Epidermal melanocyte (primary cell): ENCODE data around the gene PTPN1.

DNA sequence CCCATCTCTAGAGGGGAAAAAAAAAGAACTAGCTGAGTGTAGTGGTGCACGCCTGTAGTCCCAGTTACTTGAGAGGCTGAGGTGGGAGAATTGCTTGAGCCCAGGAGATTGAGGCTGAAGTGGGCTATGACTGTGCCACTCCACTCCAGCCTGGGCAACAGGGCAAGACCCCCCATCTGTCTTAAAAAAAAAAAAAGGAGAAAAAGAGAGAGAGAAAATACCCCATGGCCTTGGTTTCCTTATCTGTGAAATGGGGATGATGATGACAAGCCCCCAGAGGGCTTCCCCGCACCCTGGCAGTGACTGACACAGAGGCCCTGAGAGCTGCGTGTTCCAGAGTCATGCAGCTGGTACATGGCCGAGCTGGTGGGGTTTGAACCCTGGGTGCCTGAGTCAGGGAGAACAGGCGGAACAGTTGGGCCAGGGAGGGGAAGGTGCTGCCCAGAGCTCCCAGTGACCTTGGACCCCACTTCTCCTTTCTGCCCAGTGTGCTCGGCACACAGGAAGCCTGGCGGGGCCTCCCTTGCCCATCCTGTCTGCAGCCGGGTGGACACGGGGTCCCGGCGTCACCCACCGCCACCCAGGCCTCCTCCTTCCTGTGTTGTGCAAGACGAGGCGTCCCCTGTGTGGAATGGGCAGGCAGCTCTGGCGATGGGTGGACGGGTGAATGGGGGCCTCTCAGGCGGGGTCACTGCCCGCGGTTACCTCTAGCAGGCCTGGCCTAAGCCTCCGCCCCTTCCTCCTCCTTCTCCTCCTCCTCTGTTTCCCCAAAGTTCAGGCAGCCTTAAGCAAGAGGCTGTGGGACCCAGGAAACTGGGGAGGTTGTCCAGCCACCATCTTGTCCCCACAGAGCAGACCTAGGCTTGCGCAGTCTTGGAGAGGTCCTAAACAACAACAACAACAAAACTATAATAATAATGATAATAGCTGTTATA, 84.2 kb downstream of the CEBPB start:
- RRBS: no CpG with 5 or more reads among the region's 21 CpGs

- RRBS: 26% methylated on average over 3 of the region's 15 CpGs
Measured at GRCh38 chr20:50305252-50305815, 114.7 kb downstream of the CEBPB start.

- RRBS: no CpG with 5 or more reads among the region's 5 CpGs
Measured at GRCh38 chr20:50336584-50337004, 146.0 kb downstream of the CEBPB start.

DNA sequence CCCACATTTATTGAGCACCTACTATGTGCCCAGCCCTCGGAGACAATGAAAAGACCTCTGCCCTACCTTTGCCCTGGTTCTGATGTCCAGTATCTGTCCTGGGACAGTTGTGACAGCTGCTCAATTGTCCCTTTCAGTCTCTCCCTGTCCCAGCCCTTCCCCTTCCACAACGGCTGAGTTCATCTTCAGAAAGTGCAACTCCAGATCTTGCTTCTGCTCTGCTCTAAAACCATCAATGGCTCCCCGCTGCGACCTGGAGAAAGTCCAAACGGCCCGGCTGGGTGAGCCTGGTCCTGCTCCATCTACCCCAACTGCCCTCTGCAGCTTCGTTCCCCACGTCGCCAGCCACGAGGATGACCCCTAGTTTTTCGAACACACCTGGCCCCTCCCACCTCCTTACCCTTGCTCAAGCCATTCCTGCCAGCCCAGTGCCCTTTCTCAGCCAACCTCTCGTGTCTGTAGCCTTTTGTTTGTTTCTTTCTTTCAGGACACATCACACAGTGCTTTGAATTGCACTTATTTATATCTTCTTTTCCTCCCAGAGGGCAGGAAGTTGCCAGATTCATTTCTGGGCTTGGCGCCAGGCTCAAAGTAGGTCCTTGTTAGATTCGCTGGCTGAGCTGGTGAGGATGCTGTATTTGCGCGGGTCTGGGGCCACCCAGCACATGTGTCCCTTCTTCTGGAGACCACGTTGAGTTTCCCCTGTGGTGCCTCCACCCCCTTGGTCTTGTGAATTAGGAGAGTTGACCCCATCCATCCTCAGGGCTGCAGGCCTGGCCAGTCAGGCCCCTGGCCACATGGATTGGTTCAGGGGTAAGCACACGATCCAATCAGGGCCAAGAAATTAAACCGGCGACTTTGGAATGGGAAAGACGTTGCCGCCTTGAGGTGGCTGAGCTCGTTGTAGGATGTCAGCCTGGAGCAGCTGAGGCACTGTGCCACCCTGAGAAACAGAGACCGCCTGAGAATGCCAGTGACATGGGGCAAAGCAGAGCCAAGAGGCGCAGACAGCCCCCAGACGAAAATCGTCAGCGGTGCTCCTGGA, 155.9 kb downstream of the CEBPB start:
- RRBS: no CpG with 5 or more reads among the region's 28 CpGs

GRCh38 chr20:50347630-50348283, 157.1 kb downstream of the CEBPB start:
- RRBS: no CpG with 5 or more reads among the region's 13 CpGs

DNA sequence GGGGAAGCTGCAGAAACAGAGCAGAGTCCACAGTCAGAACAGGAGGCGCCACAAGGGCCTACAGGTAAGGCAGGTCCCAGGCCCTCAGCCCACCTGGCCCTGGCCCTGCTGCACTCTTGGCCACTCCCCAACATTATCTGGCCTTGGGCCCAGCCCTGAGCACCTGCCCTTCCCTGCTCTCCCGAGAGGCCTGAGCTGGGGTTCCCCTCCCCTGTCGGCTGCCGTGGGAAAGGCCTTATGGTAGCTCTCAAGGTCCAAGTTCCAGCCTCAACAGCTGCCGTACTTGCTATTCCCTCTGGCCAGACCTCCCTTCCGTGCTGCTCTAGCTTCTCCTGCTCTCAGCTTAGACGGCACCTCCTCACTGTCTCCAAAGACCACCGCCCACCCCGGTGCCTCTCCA, 140.6 kb upstream of the PTPN1 start:
- RRBS: no CpG with 5 or more reads among the region's 9 CpGs

DNA sequence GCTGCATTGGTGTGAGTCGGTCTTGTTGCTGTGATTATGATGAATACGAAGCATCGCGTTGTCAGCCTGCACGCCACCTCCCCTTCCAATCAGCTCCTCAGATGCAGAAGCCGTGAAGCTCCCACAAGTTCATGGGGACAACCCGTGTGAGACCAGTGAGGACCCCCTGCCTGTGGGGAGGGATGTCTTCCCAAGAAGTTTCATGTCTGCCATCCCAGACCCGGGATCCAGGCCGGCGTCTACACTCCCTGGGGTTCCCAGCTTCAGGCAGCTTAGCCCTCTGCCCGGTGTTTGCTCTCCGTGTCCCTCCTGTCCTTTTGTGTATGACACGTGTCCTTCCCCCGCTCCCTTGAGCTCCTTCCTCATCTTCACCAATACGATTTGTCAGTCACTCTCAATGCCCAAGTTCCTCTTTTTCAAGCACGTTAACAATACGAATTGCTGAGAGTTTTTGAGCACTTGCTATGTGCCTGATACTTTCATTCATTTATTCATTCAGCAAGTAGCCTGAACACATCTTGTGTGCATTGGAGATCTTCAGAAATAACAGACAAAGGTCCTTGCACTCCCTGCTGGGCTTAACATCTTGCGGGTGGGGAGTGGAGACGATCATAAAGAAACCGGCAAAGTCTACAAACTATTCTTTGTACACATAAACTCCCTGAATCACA, 115.6 kb upstream of the PTPN1 start:
- RRBS: 88% methylated on average over 3 of the region's 20 CpGs

GRCh38 chr20:50397969-50399109, 111.8 kb upstream of the PTPN1 start:
- RRBS: no CpG with 5 or more reads among the region's 32 CpGs

GRCh38 chr20:50426726-50427636, 83.2 kb upstream of the PTPN1 start:
- RRBS: no CpG with 5 or more reads among the region's 7 CpGs

DNA sequence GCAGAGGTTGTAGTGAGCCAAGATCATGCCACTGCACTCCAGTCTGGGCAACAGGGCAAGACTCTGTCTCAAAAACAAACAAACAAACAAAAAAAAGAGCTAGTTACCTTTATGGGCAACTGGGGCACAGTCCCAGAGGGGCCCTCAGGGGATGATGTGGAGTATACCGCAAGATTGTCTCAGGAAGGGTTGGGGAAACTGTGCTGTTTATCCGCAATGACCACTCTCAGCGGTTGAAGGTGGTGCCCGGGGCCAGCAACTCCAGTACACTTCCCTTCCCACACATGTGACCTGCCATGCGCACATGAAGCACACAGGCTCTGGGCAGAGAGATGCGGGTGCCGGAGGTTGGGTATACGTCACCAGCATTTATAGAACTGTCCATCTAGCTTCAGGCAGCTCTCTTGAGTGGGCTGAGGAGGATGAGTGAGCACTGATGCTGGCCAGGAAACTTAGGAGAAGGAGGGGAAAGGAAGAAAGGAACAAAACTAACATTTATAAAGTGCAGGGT, 26.8 kb upstream of the PTPN1 start:
- RRBS: 12% methylated on average over 3 of the region's 8 CpGs

- RRBS: 3% methylated on average over 18 of the region's 58 CpGs
Measured at GRCh38 chr20:50510319-50511132, at the start of gene PTPN1. Gene PTPN1 (plus strand): TSS chr20:50510383.

GRCh38 chr20:50521282-50521790, 11.2 kb downstream of the PTPN1 start:
- RRBS: no CpG with 5 or more reads among the region's 2 CpGs

- RRBS: no CpG with 5 or more reads among the region's 21 CpGs
Measured at GRCh38 chr20:50561166-50562109, 51.3 kb downstream of the PTPN1 start.

DNA sequence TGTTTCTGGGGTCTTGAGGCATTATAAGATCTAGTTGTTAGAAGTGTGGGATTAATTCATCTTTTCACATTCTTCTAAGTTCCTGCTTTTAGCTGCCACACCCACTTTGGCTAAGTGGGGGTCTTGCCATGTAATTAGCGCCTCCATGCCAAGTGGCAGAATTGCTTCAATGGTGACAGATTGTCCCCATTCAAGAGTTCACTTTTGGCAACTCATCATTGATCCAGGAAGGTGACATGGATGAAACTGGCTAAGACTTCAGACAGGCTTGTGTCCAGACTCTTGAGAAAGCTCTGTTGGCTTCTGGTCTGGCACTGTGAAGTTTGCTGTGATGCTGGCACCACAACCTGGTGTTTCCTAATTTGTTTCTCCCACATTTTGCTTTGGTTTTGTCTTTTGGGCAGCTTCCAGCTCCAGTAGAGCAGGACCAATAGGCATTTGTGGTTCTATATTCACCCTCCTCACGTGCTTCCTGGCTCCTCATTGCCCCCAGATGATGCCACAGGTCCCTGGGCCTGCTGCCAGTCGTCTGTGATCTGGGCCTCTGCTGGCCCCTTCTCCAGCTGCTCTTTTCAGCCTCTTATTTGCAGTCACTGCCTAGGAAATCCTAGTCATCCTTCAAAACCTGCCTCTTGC, 62.6 kb downstream of the PTPN1 start:
- RRBS: no CpG with 5 or more reads among the region's 3 CpGs

- RRBS: no CpG with 5 or more reads among the region's 6 CpGs
Measured at GRCh38 chr20:50593486-50593874, 83.3 kb downstream of the PTPN1 start.

DNA sequence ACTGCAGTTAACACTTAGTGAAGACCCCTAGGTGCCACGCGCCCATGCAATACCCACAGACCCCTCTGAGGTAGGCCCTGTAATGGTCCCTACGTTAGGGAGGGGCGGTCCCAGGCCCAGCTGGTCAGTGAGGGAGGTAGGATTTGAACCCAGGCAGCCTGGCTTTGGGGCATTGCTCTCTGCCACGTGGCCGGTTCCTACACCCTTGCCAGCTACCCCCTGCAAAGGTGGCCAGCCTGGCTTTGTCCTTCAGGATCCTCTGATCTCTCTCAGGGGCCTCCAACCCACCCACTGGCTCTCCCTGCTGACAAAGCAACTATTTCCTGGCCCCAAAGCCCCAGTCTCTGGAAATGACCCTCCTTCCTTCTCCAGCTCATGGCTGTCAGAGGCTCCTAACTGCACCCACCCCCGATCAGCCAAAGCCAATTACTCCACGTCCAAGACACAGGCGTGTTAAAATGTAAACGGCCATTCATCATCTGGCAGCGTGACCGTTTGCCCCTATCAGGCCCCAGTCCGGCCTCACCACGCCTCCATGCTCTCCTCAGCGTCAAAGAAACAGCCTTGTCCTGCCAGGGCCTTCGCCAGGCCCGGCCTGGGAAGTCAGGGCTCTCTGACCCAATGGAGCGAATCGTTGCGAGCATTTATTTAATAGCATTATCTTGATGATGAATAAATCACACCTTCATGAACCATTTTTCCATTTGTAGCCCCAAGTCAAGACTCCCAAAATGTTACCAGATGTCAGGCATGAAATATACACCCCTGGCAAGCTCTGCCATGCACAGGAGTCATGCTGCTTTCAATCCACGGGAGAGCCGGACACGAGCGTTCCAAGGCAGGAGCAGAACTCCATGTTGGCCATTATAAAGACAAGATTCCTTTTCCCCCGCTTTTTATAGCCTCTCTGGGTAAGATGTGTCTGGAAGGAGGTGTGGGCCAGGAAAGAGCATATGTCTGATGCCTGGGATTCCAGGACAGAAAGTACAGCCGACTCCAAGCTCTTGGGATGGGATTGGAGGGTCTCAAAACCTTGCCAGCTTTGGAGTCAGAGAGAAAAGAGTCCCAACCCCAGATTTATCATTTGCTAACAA, 17.8 kb downstream of the RIPOR3 start:
- RRBS: 60% methylated on average over 2 of the region's 26 CpGs

- RRBS: no CpG with 5 or more reads among the region's 8 CpGs
Measured at GRCh38 chr20:50727844-50728540, 3.4 kb upstream of the PARD6B start.

- RRBS: no CpG with 5 or more reads among the region's 3 CpGs
Measured at GRCh38 chr20:50756265-50756732, 24.9 kb downstream of the PARD6B start.

DNA sequence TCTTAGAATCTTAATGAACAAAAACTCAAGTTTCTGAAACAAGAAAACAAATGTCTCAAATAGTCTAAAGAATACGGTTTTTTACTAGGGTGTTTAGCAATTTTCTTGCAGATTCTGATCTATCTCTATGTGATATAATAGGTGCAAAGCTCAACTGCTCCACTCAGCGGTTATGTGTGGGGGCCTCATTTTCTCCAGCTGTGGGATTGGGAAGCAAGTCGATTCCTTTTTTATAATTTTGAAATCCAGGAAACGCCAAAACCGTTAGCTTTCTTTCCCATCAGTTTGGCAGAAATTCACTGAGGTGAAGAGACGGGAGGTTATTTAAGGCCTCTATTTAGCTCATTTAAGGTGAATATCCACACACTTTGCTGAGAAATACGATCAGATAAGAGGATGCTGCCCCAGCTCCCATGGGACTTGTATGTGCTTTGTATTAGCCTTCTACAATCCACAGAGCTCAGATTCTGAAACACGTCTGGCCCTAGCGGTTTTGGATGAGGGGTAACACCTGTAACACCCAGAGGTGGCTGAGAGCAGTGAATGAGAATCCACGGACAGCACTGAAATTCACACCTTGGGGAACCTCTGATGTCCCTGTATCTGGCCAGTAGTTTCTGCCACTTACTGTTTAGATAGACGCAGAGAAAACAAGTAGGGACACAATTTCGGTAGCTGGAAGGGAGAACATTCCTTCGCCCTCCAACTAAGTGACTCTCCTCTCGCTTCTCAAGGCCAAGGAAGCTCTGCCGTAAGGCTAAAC, 6.6 kb upstream of the BCAS4 start:
- RRBS: no CpG with 5 or more reads among the region's 15 CpGs

GRCh38 chr20:50789915-50791428, 4.4 kb upstream of the BCAS4 start:
- RRBS: 6% methylated on average over 3 of the region's 36 CpGs